ENCODE measurements around the genes ZNF274 and RPS5.

- PRO-cap, 2 experiments = no peak in any of the 2 experiments
Observed at GRCh38 chr19:57887194-57888029, 1.4 kb downstream of the ZNF814 start.

- PRO-cap, 2 experiments = no peak in any of the 2 experiments
Observed at GRCh38 chr19:57926987-57927523, 8.1 kb downstream of the ZNF418 start.

DNA sequence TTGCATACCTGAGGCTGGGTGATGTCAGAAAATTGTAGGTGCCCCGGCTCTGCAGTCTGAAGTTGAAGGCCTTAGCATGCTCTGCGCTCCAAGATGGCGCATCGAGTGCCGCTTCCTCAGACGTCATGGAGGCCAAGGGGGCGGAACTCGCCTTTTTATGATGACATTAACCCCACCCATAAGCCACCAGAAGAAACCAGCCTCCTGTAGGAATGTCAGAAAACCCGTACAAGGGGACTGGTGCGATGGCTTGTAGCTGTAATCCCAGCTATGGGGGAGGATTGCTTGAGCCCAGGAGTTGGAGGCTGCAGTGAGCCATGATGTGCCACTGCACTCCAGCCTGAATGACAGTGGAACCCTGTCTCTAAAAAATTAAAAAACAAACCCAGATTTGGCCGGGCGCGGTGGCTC lies 1.4 kb downstream of the ZNF135 start:
- PRO-cap, 2 experiments = no peak in any of the 2 experiments

GRCh38 chr19:58182505-58183549 lies at the start of gene ZNF274:
Gene ZNF274 (plus strand): TSS chr19:58183061.
- PRO-cap, 2 experiments = peak in 2 of 2 experiments; most common plus-strand start chr19:58183069 (in 2); most common minus-strand start chr19:58182883 (in 2)

GRCh38 chr19:58212496-58213005 lies 16.2 kb upstream of the ZNF544 start:
- PRO-cap, 2 experiments = no peak in any of the 2 experiments

DNA sequence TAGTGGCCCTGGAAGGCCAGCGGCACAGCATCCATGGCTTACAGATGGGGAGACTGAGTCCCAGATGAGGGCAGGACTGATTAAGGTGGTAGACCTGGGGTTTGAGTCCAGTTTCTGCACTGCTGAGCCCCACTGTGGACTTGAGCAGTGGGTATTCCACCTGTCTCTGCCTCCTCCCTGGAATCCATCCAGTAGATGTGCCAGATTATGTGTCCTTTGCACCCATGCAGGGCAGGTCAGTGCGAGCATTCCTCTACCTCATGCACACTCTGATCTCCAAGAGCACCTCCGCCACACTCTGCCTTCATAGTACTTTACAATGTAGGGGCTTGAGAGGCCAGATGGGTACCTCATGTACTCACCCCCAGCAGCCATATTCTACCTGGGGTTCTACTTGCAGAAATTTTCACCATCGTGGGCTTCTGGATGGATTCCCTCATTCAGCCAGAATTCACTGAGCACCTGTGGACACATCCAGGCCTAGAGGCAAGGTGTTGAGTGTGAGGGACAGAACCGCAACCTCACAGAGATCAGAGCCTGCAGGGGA lies 10.1 kb downstream of the ZSCAN22 start:
- PRO-cap, 2 experiments = no peak in any of the 2 experiments

GRCh38 chr19:58385653-58386244 lies 1.3 kb upstream of the RPS5 start:
- PRO-cap, 2 experiments = no peak in any of the 2 experiments

DNA sequence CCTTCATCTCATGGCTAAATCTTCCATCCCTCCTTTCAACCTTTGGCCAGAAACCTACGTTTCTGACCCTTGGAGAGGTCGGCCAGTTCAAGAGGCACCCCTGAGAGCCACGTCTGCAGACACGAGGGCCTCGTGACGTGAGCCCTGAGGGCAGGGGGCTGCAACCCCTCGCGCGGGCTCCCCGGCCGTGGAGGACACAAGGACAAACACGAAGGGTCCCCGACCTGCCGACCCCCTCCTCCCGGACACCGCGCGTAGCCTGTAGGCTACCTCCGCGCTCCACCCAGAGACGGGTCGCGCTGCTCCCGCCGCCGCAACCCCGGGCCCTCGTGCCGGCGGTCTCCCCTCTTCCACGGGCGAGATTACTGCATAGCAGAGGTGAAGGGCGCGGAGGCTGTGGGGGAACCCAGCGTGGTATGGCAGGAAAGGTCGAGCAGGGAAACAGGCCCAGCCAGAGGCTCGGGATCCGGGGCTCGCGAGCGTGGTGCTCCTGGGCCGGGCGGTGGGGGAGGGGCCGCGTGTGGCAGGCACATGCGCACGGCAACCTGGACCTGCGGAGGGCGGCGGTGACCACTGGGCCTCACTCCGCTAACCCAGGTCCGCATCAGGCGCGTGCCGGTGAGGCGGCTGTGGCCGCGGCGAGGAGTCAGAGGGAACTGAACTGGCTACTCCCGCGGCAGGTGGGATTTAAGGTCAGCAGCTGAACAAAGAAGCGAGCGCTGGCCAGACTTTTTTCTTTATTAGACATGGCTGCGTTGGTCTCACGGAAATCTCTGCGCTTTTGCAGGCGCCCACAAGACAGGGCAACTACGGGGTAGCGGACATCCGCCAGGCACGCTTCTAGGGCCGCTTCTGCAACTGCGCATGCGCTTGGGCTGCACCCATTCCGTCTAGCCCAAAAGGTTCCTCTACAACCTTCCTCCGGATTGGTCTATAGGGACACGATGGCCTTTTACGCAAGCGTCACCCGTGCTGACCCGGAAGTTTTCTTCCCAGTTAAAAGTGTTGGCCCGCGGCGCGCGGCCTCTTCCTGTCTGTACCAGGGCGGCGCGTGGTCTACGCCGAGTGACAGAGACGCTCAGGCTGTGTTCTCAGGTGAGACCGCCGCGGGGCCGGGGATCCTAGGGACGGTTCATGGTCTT lies at the start of gene RPS5:
TSS of gene RPS5 (plus strand) at position 1,025 of the 1,142 bp plus-strand sequence.
- PRO-cap, 2 experiments = peak in 2 of 2 experiments; most common plus-strand start position 583 of the sequence (in 1); most common minus-strand start position 483 of the sequence (in 1)

GRCh38 chr19:58474055-58474530 lies 2.1 kb upstream of the ZNF446 start:
- PRO-cap, 2 experiments = no peak in any of the 2 experiments

GRCh38 chr19:58518623-58519449 lies 774 bp downstream of the ZBTB45 start:
- PRO-cap, 2 experiments = peak in 1 of 2 experiments; most common plus-strand start chr19:58519130 (in 1)

DNA sequence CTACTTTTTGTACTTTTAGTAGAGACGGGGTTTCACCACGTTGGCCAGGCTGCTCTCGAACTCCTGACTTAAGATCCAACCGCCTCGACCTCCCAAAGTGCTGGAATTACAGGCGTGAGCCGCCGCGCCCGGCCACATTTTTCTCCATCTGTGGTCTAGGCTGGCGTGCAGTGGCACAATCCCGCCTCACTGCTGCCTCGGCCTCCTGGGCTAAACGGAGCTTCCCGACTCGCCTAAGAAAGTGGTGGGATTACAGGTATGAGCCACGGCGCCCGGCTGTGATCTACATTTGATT lies 339 bp upstream of the TRIM28 start:
- PRO-cap, 2 experiments = no peak in any of the 2 experiments

DNA sequence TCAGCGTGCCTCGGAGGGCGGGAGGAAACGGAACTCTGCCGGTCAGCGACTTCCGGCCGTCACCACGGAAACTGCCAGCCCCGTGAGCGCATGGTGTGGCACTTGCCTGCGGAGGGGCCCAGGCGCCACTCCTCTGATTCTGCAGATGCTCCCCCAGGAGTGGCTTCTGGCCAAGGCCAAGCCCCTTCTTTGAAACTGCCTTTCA lies 1.1 kb upstream of the UBE2M start:
- PRO-cap, 2 experiments = peak in 2 of 2 experiments; most common plus-strand start position 96 of the sequence (in 2)

DNA sequence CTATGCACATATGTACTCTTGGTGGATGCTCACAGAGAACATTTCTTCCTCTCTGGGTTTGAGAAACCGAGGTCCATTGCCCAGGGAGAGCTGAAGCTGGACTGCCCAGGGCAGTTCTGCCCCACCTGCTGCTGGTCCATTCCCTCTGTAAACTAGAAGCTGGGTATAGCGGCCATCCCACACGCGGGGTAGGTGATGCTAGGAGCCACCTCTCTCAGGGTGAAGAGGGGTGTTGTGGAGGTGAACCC lies 3.1 kb upstream of the UBE2M start:
- PRO-cap, 2 experiments = no peak in any of the 2 experiments